Gastroesophageal sphincter (tissue), 4 donors: ENCODE measurements around a stretch of chr6.

- PRO-cap, result bidirectional peak, plus-strand start at chr6:117483384, minus-strand start at chr6:117483372; unidirectional peak, minus-strand start at chr6:117483501
- RAMPAGE, long total RNA, 4 experiments, result no peak in any of the 4 experiments
Measured at GRCh38 chr6:117483103-117483677, 716 bp downstream of the DCBLD1 start.

DNA sequence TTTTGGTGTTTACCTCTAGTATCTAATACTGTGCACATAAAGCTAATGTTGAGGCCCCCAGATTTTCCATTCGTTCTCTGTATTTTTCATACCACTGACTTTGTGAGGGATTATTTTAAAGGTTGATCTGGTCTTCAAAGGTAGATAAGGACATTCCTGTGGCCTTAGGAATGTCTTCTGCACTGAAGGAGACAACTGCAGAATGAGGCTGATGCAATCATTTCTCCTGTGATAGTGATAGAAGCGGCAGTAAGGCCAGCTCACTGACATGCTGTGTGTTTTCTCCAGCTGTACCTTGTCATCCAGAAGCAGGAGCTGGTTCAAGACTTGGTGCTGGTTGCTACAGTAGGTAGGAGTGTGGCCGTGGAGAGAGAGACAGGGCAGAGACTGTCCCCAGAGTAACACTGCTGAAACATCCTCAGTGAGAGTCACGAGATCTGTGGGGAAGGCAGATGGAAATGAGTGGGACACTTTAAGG, 53.8 kb downstream of the DCBLD1 start:
- PRO-cap, result no peak
- RAMPAGE, long total RNA, 4 experiments, result no peak in any of the 4 experiments

DNA sequence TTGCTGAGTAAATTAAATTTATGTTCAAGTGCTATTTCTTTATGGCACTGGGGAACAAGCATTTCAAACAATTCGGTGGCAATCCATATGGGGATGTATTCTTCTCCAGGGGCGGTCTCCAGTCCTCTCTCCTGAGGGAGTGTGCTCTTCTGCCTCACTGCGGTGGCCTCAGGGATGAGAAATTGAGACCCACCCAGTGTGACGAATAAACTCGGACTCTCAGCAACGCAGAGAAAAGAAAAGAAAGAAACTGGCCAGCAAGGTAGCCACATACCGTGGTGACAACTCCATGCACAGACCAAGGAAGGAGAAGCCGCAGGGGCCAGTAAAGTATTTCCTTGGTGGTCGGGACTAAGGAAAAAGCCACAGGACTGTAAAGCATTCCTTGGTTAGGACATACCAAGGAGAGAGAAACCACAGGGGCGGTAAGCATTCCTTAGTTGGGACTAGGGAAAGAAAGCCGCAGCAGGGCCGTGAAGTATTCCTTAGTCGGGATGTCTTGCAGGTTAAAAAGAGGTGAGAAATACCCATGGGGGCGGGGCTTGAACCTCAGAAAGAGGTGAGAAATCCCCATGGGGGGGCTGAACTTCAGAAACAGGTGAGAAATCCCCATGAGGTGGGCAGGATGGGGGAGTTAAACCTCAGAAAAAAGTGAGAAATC, 13.6 kb upstream of the GOPC start:
- PRO-cap, result no peak
- RAMPAGE, long total RNA, 4 experiments, result no peak in any of the 4 experiments

GRCh38 chr6:117619277-117619644, 16.9 kb upstream of the GOPC start:
- PRO-cap, result no peak
- RAMPAGE, long total RNA, 4 experiments, result no peak in any of the 4 experiments

DNA sequence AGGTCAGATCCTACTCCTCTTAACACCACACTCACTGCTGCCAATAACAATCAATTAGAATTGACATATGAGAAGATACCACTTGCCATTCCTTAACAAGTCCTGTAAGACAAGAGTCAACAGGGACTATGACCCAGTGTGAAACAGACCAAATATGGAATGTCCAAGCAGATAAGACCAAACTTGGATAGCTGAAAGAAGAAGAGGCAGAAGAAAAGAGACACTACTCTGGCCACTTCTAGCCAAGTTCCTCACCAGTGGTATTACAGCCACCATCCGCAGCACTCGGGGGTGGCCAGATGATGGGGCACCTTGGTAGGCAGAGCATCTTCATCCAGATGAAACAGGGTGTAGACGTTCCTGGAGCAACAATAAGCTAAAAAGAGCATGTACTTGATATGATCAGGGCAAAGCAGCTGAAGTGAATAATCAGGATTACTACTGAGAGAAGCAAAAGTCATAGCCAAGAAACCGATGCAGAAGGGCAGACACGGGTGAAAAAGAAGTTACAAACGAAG, 262.0 kb upstream of the PLN start:
- PRO-cap, result no peak
- RAMPAGE, long total RNA, 4 experiments, result no peak in any of the 4 experiments

- PRO-cap, result no peak
- RAMPAGE, long total RNA, 4 experiments, result no peak in any of the 4 experiments
Measured at GRCh38 chr6:118295247-118295871, 252.7 kb upstream of the PLN start.

GRCh38 chr6:118650297-118651404, 740 bp downstream of the CEP85L start:
- PRO-cap, result bidirectional peak, plus-strand start at chr6:118650570, minus-strand start at chr6:118650479; bidirectional peak, plus-strand start at chr6:118651098, minus-strand start at chr6:118651030; bidirectional peak, plus-strand start at chr6:118651329, minus-strand start at chr6:118651340
- RAMPAGE, long total RNA, 4 experiments, result start-site peak on the plus strand in 1 of 4 experiments, at chr6:118650572-118650593 at its widest, 9 reads per replicate

GRCh38 chr6:119181320-119181574, 102.8 kb upstream of the FAM184A start:
- PRO-cap, result no peak
- RAMPAGE, long total RNA, 4 experiments, result no peak in any of the 4 experiments

GRCh38 chr6:119188320-119188664, 109.8 kb upstream of the FAM184A start:
- PRO-cap, result no peak
- RAMPAGE, long total RNA, 4 experiments, result no peak in any of the 4 experiments

DNA sequence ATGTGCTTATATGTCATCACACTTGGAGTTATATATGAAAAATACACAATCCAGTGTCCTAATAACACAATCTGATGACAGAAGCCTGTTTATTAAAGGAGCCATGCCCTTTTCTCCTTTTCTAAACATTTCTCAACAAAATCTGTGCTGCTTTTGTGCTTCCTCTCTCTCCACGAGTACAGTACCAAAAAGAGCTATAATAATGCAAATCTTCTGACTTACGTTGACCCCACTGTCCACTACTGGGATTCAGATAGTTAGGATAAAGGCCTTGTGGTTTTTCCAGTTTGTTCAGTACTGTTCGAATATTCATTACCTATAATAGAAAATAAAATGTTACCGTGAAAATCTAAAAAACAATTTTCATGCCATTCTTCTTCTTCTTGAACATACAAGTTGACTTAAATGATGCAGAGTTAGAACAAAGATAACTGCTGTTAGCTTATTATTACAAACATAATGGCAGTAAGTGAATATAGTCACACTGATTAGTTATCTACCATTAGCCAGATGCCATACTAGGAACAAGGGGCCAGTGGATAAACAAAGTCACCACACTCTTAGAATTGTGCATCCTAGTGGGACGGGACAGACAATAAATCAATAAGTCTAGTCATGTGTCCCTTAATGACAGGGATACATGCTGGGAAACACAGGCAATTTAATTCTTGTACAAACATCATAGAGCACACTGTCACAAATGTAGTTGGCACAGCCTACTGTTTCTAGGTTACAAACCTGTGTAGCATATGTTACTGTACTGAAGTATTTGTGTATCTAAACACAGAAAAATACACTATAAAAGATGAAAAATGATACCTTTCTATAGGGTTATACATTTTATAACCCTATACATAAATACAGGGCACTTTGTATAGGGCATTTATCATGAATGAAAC, 122.8 kb upstream of the FAM184A start:
- PRO-cap, result no peak
- RAMPAGE, long total RNA, 4 experiments, result no peak in any of the 4 experiments

- PRO-cap, result no peak
- RAMPAGE, long total RNA, 4 experiments, result no peak in any of the 4 experiments
Measured at GRCh38 chr6:119218458-119219348, 130.9 kb downstream of the MAN1A1 start.

DNA sequence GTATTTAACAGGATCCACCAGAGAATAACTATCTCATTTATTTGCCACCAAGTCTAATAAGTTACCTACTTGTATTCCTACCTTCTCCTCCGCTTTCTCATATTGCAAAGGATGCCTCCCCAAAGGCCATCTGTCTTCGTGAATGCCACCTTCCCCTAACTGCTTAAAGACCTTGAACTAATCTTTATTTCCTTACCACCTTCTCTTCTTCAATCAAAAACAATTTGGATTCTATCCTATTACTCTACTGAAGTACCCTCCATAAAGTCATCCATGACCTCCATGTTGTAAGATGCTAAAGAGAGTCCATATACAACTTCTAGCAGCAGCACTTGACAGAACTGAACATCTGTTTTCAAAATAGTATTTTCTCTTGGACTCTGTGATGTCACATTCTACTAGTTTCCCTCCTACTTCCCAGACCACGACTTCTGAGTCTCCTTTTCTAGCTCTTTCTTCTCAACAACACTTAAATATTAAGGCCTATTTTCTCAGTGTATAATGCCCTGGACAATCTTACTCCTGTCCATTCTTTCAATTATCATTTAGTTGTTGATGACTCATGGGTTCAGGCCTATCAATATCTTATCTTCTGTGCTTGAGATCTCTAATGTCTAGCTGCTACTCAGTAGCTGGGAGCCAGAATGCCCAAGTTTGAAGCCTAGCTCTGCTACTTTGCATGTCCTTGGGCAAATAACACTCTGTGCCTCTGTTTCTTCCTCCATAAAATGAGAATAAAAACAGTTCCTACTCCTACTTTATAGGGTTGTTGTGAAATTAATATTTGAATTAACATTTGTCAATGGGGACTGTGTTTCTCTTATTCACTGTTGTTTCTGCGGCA, 69.7 kb downstream of the MAN1A1 start:
- PRO-cap, result no peak
- RAMPAGE, long total RNA, 4 experiments, result no peak in any of the 4 experiments

- PRO-cap, result no peak
- RAMPAGE, long total RNA, 4 experiments, result start-site peak on the minus strand in 1 of 4 experiments, at chr6:119286517-119287153 at its widest, 27 reads per replicate
Measured at GRCh38 chr6:119286497-119287209, 62.9 kb downstream of the MAN1A1 start.

GRCh38 chr6:119297760-119297959, 51.9 kb downstream of the MAN1A1 start:
- PRO-cap, result no peak
- RAMPAGE, long total RNA, 4 experiments, result no peak in any of the 4 experiments

DNA sequence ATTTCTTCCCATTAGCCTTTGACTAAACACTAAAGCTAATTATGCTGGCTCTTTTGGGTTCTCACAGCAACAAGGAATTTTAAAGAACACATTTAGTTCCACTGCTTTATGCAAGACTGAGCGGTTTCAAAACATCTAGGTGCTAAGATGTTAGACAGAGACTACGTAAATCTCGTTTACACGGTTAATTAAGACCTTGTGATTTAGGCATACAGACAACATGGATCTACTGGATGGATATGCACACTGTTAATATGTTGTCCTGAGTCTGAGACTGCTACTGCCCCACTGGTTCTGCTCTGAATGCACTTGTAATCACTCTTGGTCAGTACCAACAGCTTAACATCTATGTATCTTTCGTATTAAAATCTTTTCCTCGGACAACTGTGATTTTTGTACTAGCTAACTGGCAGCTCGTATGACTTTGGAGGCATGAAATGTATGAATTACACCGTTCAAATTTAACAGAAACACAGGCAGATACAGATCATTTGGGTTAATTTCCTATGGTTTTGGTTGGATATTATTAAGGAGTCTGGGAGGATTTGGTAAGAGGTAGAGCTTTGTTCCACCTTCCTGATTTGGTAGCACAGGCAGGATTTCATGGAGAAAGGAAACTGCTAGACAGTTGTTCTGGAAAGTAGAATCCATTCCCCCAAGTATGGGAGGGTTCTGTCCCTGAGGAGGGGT, 3.0 kb downstream of the MAN1A1 start:
- PRO-cap, result unidirectional peak, plus-strand start at position 214 of the sequence
- RAMPAGE, long total RNA, 4 experiments, result no peak in any of the 4 experiments

DNA sequence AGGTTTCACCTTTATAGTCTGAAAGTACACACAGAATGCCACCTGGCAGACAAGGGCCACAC, 1.8 kb downstream of the MAN1A1 start:
- PRO-cap, result no peak
- RAMPAGE, long total RNA, 4 experiments, result no peak in any of the 4 experiments

- PRO-cap, result no peak
- RAMPAGE, long total RNA, 4 experiments, result no peak in any of the 4 experiments
Measured at GRCh38 chr6:119449260-119449694, 99.7 kb upstream of the MAN1A1 start.

DNA sequence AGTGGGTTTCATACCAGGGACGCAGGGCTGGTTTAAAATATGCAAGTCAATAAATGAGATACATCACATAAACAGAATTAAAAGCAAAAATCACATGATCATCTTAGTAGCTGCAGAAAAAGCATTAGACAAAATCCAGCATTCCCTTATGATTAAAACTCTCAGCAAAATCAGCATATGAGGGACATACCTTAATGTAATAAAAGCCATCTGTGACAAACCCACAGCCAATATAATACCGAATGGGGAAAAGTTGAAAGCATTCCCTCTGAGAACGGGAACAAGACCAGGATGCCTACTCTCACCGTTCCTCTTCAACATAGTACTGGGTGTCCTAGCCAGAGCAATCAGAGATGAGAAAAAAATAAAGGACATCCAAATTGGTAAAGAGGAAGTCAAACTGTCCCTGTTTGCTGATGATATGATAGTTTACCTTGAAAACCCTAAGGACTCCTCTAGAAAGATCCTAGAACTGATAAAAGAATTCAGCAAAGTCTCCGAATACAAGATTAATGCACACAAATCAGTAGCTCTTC, 141.5 kb upstream of the MAN1A1 start:
- PRO-cap, result no peak
- RAMPAGE, long total RNA, 4 experiments, result no peak in any of the 4 experiments

DNA sequence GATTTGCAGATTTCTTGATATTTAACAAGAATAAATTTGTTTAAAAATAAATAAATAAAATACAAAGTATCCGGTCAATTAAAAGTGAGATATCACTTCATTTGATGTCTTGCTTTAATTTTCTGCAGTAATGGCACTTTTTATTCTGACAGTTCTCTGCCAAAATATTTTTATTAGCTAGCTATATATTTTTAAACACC, 342.0 kb downstream of the GJA1 start:
- PRO-cap, result unidirectional peak, minus-strand start at position 135 of the sequence
- RAMPAGE, long total RNA, 4 experiments, result no peak in any of the 4 experiments

- PRO-cap, result unidirectional peak, plus-strand start at chr6:122211647
- RAMPAGE, long total RNA, 4 experiments, result no peak in any of the 4 experiments
Measured at GRCh38 chr6:122211418-122212014, 187.9 kb upstream of the HSF2 start.